Calu3 (cell line): ENCODE measurements around a stretch of chr19.

DNA sequence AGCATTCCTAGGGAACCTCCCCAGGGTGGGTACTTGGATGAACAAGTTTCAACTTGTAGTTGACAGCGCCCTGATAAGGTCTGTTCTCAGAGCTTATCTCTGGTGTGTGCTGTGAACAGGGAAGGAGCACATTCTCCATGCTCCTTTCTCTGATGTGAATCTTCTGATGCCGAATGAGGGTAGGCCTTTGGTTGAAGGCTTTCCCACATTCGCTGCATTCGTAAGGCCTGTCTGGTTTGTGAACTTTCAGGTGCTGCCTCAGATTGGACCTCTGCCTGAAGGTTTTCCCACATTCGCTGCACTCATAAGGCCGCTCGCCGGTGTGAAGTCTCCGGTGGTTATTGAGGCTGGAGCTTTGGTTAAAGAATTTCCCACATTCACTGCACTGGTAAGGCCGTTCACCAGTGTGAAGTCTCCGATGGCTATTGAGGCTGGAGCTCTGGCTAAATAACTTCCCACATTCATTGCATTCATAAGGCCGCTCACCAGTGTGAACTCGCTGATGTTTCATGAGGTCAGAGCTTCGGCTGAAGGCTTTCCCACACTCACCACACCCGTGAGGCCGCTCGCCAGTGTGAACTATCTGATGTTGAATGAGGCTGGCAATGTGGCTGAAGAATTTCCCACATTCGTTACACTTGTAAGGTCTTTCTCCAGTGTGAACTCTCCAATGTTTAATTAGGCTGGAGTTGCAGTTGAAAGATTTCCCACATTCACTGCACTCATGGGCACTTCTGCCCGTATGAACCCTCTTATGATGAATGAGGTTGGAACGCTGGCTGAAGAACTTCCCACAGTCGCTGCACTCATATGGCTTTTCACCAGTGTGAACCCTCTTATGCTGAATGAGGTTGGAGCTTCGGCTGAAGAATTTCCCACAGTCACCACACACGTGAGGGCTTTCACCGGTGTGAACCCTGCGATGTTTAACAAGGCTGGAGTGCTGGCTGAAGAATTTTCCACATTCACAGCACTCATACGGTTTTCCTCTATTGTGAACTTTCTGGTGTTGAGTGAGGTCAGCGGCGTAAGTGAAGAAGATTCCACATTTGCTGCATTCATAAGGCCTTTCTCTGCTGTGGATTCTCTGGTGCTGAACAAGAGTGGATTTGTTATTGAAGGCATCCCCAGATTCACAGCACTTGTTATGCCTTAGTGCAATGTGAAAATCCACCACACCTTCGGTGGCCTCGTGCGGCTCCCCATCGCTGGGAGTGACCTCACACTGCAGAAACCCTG is 5.7 kb downstream of the ZNF792 start:
- PRO-cap, result no peak

DNA sequence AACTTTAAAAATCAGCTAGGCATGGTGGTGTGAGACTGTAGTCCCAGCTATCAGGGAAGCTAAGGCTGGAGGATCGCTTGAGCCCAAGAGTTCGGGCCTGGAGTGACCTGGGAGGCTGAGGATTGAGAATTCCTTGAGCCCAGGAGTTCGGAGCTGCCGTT is 3.8 kb downstream of the GRAMD1A start:
- PRO-cap, result no peak

DNA sequence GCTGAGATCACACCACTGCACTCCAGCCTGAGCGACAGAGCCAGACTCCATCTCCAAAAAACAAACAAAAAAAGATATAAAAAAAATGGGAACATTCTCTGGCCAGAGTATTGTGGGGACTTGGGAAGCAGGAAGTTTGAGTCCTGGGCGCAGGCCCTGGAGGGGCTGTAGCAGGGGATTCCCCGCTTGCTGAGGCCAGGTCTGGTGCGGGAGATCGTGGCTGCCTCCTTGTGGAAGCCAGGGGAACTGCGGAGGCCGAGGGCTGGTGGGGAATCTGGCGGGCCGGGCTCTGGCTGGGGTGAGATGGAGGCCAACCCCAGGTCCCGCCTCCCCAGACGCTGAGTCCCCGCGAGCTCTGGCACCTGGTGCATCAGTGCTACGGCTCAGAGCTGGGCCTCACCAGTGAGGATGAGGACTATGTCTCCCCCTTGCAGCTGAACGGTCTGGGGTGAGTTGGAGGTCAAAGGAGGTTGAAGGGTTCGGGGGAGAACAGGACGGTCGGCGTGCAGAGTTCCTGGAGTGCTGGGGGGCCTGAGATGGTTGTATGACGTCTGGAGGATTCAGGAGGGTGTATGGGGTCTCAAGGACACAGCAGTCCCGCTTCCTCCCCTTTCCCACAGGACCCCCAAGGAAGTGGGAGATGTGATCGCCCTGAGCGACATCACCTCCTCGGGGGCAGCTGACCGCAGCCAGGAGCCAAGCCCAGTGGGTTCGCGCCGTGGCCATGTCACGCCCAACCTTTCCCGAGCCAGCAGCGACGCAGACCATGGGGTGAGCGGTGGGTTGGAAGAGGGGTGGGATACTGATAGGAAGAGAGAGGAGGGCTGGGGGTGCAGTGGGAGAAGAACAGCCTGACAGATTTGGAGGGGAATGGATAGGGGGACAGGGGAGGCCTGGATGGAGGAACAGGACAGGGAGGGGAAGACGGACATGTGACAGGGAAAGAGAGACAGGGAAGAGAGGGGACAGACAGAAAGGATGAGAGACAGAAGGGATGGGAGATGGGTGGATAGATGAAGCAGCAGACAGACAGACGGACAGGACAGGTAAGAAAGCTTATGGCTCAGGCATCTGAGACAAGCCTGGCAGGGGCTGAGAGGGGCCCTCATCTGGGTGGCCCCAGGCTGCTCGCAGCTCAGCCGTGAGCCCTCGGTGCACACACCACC is 13.2 kb downstream of the GRAMD1A start:
- PRO-cap, result no peak

GRCh38 chr19:35038757-35039712 is 2.5 kb upstream of the HPN start:
- PRO-cap, result no peak

DNA sequence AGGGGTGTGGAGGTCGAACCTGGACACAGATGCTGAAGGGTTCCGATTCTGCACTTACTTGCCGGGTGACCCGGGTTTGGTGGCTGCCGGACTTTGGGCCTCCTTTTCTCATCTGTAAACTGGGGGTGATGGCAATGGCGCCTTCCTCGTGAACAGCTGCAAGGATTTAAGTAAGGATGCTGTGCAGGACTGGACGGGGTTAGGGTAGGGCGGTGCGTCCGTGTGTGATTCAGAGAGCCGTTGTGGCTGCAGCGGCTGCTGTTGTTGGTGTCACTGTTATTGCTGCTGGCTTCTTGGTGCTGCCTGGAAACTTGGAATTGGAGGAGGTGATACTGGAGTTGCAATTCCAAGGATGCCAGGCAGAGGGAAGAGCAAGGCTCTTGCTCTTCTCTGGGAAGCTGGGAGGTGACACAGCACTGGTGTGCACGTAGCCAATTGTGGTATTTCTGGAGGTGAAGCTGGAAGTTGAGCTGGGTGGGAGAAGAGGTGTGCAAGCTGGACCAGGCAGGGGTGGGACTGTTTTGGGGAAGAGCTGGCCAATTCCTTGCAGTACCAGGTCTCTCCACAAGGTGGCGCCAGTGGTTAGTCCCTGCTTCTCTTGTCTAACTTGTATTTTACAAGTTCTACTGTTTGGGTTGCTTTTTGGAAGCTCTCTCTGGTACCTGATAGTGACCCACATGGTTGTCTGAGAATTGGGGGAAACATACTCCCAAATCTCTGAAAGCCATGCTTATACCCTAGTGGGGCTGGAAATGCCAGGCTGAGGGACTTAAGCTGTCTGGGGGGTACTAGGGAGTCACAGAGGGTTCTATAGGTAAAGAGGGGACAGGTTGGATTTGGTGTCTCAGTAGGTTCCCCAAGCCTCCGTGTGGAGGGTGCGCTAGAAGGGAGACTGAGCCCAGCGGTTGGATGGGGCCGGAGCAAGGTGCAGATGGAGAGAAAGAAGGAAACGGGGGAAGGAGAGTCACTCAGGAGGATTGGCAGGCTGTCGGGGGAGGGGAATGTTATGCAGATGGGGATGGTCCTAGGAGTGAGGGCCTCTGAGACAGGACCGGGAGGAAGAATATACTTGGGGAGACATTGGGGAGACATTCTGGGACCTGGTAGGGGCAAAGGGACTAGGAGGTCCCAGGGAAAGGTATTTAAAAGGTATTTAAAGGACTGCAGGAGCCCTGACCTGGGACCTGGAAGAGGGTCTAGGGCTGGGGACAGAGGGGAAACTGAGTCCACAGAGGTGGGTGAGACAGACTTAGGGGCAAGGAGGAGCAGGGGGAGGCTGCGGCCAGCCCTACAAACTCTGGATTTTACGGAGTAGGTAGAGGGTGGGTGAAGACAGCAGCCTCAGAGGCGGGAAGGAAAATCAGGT is 2.9 kb downstream of the HPN start:
- PRO-cap, result no peak

GRCh38 chr19:35126603-35127183 is 8.2 kb downstream of the LGI4 start:
- PRO-cap, result no peak

GRCh38 chr19:35249424-35249885 is 653 bp downstream of the LSR start:
- PRO-cap, result bidirectional peak, plus-strand start at chr19:35249526, minus-strand start at chr19:35249561

- PRO-cap, result no peak
These were observed 5.9 kb downstream of the LSR start for GRCh38 chr19:35254382-35255506.

- PRO-cap, result no peak
These were observed 687 bp upstream of the USF2 start for GRCh38 chr19:35268233-35268317.

DNA sequence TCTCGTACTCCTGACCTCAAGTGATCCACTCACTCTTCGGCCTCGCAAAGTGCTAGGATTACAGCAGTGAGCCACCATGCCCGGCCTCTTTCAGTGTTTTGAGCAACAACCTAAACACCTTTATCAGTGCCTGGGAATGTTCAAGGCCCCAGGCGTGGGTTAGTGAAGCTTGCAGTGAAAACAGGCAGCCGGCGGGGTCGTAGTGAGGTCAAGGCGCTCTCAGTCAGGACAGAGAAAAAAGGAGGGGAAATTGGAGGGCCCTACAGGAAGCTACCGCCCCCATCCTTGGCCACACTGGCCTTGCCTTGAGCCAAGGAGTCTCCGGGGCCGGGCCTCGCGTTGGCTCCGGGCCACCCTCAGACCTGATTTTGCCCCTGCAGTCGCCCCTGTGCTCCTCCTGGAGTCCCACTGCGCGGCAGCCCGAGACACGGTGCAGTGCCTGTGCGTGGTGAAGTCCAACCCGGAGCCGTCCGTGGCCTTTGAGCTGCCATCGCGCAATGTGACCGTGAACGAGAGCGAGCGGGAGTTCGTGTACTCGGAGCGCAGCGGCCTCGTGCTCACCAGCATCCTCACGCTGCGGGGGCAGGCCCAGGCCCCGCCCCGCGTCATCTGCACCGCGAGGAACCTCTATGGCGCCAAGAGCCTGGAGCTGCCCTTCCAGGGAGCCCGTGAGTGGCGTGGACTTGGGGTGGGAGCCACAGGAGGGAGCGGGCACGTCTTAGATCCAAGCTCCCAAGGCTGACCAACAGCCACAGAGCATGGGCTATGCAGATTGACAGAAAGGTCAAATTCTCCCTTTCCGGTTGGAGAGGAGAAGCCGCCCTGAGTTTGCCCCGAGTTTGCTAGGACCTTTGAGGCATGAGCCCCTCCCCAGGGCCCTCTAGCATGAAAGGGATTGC is 17.8 kb downstream of the MAG start:
- PRO-cap, result no peak

GRCh38 chr19:35436284-35436677 is 11.8 kb upstream of the FFAR2 start:
- PRO-cap, result bidirectional peak, plus-strand start at chr19:35436827, minus-strand start at chr19:35436562

- PRO-cap, result no peak
These were observed 11.0 kb downstream of the FFAR2 start for GRCh38 chr19:35458761-35459688.

GRCh38 chr19:35648668-35649266 is 644 bp downstream of the COX6B1 start:
- PRO-cap, result unidirectional peak, minus-strand start at chr19:35648888

DNA sequence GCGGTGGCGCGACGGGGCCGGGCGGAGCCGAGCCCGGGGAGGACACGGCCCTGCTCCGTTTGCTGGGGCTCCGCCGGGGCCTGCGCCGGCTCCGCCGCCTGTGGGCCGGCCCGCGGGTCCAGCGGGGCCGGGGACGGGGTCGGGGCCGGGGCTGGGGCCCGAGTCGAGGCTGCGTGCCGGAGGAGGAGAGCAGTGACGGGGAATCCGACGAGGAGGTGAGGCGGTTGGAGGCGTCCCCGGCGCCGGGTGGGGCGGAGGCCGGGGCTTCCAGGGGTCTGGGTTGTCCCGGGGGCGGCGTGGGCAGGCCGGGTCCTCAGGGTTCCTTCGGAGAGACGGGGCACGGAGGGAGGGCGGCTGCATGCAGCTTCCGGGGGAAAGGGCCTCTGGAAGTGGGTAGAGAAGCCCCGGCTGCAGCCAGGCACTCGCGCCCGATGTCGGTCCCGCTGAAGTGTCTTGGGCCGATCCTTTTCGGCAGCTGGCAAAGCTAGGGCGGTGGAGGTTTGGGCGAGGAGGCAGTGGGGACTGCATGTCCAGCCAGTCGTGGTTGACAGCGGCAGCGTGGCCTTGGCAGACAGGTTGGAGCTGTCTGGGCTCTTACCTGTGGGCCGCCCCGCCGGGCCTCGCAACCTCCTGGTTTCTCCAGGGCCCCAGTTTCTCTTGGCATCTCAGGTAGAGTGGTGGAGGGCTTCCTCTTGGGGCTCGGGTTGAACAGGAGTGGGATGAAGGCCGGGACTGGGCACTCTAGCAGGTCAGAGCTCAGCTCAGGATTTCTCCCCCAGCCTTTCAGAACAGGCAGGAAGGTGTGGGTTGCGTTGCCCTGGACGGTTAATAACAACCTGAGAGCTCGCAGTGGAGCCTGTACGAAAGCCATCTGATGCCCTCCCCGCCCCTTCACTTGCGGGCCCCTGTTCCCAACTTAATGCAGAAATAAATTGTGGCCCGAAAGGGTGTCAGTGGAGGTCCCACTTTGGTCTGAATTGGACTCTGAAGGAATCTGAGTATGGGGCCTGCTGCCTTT is 673 bp downstream of the KMT2B start:
- PRO-cap, result unidirectional peak, minus-strand start at position 385 of the sequence

DNA sequence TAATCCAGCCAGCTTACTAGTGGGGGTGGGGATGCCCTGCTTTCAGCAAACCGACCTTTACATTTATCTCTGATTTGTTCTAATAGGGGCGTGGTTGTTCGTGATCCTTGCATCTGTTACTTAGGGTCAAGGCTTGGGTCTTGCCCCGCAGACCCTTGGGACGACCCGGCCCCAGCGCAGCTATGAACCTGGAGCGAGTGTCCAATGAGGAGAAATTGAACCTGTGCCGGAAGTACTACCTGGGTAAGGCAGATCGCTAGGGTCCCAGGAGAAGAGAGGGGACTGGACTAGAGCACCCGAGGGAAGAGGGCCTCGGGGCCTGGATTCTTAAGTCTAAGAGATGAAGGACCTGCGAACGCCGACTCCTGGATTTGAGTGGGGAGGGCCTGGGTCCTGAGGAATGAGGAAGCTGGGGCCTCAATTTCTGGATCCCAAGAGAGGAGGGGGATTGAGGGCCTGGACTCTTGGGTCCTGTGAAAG is 338 bp downstream of the PSENEN start:
- PRO-cap, result unidirectional peak, minus-strand start at position 217 of the sequence

DNA sequence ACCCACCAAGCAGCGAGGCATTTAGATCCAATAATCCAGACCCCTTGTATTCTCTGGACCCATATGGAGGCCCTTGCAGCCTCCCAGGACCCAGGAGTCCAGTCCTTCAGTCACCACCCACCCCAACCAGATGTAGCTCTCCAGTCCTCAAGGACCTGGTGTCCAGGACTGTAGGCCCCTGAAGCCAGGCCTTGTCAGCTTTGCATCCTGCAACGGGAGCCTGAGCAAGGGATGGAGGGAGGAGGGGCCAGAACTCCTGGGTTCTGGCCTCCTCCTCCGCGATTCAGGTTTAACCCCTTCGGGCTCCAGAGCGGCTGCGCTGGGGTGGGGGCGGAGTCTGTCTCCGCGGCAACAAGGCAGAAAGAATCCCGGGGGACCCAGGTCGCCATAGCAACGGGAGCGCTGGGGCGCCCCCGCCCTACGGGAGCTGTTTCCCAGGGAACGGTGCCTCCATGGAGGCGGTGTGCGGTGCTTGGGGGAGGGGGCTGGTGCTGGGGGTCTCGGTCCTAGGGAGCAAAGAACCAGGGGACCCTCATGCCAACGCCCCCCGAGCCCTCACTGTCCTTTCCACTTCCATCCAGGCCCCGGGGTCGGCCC is 810 bp downstream of the APLP1 start:
- PRO-cap, result no peak

DNA sequence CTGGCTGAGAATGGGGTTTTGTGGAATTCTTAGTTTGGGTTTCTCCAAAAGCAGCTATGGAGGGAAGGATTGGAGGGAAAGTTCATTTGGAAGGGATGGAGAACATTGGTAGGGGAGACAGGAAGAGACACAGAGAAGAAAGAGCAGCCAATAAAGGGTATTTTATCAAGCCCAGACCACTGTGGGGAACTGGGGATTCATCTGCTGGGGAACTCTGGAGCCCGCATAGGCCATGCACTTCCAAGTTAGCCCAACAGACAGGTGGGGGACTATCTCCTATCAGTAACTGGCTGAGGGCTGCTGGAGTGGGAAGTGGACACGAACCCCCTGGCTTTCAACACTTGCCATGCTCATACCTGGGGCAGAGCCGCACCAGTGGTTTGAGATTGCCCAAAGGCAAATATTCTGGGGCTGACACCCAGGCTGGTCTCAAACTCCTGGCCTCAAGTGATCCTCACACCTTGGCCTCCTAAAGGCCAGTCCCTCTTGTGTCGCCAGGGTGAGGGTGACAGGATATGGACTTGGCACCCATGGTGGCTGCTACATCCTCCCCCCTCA is 15.3 kb upstream of the HCST start:
- PRO-cap, result no peak

DNA sequence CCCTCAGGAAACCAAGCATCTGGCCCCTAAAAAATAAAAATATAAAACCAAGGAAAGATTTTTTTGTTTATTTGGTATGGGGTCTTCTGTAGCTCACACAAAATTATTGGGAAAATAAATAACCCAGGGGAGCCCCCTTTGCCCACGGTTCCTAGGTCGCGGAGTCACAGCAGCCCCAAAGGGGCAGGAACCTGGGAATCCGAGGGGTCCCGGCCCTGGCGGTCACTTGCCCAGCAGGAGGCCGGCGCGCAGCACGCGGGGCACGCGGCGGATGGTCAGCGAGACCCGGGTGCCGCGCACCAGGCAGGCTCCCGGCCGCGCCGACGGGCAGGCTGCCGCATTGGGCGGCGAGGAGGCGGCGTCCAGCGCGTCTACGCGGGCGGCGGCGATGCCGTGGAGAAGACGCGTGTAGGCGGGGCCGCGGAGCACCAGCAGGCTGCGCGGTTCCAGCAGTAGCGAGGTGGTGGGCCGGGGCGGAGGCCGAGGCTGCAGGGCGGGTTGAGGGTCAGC is 510 bp upstream of the SYNE4 start:
- PRO-cap, result bidirectional peak, plus-strand start at position 400 of the sequence, minus-strand start at position 373 of the sequence

GRCh38 chr19:36053578-36053773 is 609 bp downstream of the THAP8 start:
- PRO-cap, result no peak

DNA sequence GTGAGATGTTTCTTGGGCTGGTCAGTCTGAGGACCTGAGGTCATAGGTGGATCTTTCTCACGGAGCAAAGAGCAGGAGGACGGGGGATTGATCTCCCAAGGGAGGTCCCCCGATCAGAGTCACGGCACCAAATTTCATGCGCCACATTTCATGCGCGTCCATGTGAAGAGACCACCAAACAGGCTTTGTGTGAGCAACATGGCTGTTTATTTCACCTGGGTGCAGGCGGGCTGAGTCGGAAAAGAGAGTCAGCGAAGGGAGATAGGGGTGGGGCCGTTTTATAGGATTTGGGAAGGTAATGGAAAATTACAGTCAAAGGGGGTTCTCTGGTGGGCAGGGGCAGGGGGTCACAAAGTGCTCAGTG is 8.2 kb upstream of the COX7A1 start:
- PRO-cap, result no peak